Colonic mucosa (tissue), 1 donor: ENCODE results near the gene ZSCAN30.

- PRO-cap, result no peak
Observed at GRCh38 chr18:34976091-34976656, 65.0 kb upstream of the MAPRE2 start.

DNA sequence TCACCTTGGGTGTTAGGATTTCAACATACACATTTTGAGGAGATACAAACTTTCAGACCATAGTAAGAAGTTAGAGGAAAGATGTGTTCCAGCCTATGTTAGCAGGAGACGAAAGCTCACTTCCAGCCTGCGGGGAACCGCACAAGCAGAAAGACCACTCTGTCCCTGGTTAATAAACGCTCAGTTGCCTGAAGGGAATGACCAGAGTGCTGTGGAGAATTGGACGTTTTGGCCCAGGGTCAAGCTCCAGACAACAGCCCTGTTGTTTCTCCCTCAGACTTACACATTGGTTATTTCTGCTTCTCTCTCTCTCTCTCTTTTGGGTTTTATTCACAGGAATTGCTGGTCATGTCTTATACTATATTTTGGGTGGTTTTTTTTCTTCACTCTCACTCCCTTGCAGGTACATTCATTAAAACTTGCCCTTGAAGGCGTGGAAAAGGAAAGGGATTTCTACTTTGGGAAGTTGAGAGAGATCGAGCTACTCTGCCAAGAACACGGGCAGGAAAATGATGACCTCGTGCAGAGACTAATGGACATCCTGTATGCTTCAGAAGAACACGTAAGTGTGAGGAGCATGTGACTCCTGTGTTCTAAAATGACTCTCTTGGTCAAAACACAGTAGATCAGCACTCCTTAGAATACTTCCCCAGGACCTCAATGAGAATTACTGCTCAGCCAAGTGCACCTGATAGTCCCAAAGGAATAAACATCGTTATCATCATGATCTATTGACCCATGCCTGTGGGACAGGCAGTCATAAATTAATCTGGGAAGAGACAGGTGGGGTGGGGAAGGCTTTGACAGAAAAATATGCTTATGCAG lies 90.6 kb downstream of the MAPRE2 start:
- PRO-cap, result no peak

GRCh38 chr18:35205677-35206099 lies 35.1 kb upstream of the ZNF397 start:
- PRO-cap, result no peak

GRCh38 chr18:35267692-35268235 lies 22.3 kb downstream of the ZSCAN30 start:
- PRO-cap, result no peak

DNA sequence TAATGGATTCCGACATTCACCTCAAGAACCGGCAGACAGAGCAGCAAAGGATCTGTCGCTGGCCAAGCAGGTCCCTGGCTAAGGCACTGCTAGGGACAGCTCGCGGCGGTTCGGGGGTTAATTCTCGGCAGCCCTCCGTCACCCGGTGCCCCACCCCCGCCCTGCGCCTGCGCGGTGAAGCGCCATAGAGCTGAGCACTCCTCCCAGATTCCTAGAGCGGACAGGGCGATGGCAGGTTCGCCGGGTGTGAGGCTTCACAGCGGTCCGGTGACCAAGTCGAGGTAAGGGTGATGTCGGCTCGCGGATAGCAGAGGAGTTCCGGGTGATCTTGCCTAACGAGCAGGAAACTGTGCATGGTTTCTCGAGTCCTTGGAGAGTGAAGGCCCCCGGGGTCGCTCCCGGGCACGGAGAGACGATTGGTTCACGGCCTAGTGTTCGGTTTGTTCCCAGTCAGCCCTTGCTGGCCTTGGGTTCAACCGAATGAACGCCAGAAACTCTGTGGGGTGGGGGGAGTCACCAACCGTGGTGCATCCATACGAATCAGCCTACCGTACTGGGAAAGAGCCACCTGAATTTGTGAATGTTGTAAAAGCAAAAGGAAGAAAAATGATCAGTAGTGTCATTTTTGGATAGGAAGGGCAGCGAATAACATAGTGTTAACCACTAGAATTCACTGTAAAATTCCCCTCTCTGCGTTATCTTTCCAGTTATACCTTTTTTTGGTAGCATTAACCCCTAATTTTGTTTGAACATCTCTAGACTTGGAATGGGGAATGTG lies at the start of gene ZSCAN30:
ZSCAN30 (minus strand) TSS at position 119 of the 778 bp plus-strand sequence.
- PRO-cap, result bidirectional peak, plus-strand start at position 274 of the sequence, minus-strand start at position 135 of the sequence

DNA sequence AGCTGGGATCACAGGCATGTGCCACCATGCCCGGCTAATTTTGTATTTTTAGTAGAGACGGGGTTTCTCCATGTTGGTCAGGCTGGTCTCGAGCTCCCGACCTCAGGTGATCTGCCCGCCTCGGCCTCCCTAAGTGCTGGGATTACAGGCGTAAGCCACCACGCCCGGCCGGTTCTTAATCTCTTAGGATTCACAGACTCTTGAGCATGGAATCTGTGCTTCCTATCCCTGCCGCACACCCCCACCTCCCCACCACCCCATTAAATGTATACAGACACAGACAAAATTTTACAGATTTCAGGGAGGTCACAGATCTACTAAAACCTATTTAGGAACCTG lies 732 bp upstream of the INO80C start:
- PRO-cap, result no peak

- PRO-cap, result no peak
Observed at GRCh38 chr18:35949122-35950156, 23.0 kb upstream of the C18orf21 start.

- PRO-cap, result no peak
Observed at GRCh38 chr18:35982954-35983937, 10.8 kb downstream of the C18orf21 start.

- PRO-cap, result no peak
Observed at GRCh38 chr18:36113863-36114866, 15.0 kb downstream of the SLC39A6 start.

GRCh38 chr18:36126294-36127280 lies 2.6 kb downstream of the SLC39A6 start:
- PRO-cap, result no peak

GRCh38 chr18:36127985-36128810 lies 942 bp downstream of the SLC39A6 start:
- PRO-cap, result no peak

DNA sequence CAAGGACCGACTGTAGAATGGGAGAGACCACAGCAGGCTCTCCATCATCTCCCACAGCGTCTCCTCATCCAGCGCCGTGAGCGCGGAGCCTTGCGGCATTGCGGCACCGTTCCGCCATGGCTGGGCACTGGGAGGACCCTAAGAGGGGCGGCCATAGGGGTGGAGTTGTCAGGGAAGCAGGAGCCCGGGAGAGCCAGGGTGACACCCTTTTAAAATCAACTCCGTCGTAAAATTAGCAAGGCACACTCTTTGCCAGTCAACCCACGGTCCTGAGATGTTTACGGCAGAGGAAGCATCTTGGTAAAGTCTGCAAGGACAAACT lies 1.6 kb downstream of the ELP2 start:
- PRO-cap, result no peak

- PRO-cap, result no peak
Observed at GRCh38 chr18:36195123-36195990, 8.1 kb downstream of the MOCOS start.

DNA sequence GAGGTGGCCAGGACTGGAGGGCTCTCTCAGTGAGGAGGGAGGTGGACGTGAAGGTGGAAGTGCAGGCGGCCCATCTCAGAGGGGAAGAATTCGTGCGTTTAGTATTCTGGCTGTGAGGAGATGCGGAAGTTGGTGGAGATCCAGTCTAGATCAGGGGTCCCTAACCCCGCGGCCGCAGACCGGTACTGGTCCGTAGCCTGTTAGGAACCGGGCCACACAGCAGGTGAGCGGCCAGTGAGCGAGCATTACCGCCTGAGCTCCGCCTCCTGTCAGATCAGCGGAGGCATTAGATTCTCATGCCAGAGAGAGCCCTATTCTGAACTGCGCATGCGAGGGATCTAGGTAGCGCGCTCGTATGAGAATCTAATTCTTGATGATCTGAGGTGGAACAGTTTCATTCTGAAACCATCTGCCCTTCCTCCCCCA lies 1.6 kb upstream of the FHOD3 start:
- PRO-cap, result no peak

DNA sequence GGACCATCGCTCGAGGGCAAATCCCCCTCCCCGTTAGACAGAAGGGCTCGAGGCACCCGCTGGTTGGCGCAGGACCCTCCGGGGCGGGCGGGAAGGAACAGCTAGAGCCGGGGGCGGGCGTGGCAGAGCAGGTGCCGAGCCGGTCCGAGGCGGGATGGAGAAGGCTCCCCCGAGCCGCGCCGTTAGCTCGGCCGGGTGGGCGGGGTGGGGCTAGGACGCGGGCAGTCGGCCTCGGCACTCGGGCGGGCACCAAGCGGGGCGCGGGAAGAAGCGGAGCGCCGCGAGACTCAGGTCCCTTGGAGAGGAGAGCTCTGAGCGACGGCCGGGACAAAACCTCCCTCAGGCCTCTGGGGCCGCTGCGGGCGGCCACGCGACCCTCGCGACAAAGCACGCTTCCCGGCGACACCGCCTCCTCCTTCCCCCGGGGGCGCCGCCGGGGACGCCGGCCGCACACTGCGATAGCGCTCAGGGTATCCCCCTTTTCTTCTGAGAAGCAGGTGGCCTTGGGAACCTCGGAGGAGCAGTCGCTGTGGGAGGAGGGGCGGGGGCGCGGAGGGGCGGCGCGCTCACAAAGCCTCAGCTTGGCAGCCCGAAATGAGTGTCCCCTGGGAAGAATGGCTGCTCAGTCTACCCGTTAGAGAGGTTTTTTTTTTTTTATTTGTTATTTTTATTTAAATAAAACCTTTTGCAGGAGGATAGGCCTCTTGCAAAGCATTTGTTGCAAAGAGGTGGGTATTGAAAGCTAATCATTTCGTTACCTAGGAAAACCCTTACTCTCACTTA lies 795 bp downstream of the FHOD3 start:
- PRO-cap, result no peak

DNA sequence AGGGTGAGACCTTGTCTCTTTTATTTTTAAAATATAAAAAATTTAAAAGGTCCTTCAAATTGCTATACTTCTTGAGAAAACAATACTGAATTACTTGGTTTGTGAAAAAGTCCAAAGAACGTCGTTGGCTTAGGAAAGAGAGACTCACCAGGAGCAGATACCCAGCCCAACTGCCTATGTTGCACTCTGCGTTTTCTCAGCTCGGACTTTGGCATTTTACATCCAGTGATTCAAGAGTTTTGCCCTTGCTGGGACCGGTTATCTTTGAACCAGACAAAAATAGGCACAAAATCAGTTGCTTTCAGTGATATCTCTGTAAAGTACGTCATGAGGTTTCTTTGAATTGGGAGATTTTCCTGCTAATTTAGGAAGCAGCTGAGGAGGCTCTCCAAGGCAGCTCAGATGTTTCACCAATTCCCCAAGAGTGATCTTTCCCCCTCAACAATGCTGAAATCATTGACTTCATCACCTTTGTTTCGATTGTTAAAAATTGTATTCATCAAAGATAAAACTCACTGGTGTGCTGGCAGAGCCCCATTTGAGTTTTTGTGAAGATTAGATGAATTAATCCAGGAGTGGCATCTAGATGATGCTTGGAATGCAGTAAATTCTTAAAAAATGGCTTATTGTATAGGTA lies 29.3 kb downstream of the FHOD3 start:
- PRO-cap, result no peak

- PRO-cap, result no peak
Observed at GRCh38 chr18:36457575-36458291, 160.2 kb downstream of the FHOD3 start.

GRCh38 chr18:37538298-37539145 lies 27.1 kb downstream of the CELF4 start:
- PRO-cap, result no peak

GRCh38 chr18:37670086-37670646 lies 104.6 kb upstream of the CELF4 start:
- PRO-cap, result no peak

GRCh38 chr18:37838487-37839039 lies 273.0 kb upstream of the CELF4 start:
- PRO-cap, result no peak